Parotid gland (tissue), 1 donor: ENCODE measurements around the gene GALNT18.

DNA sequence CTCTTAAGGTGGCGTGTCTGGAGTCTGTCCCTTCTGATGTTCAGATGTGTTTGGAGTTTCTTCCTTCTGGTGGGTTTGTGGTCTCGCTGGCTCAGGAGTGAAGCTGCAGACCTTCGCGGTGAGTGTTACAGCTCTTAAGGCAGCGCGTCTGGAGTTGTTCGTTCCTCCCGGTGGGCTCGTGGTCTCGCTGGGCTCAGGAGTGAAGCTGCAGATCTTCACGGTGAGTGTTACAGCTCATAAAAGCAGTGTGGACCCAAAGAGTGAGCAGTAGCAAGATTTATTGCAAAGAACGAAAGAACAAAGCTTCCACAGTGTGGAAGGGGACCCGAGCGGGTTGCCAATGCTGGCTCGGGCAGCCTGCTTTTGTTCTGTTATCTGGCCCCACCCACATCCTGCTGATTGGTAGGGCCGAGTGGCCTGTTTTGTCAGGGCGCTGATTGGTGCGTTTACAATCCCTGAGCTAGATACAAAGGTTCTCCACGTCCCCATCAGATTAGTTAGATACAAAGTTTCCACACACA is 161.6 kb downstream of the SBF2 start:
- PRO-cap = no peak

GRCh38 chr11:10134747-10135340 is 159.2 kb downstream of the SBF2 start:
- PRO-cap = no peak

DNA sequence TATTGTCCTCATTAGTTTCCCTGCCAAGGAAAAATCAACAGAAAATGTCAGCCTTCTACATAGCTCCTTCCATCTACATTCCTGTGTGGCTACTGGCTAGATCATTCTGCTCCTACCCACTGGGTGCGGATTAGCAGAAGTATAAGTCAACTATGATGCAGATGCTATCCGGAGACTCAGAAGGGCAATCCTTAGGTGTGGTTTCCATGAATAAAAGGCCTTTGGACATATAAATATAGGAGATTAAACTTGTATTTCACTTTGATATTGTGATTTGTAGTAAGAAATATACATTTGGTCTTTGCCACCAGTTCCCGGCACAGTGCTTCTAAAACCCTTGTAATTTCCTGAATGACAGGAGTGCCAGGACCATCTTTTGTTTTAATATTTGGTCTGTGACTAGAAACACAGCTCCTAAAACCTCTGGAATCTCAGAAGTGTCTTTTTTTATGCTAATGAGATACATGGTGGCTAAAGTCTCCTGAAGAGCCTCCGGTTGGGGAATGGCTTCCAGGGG is 154.2 kb downstream of the SBF2 start:
- PRO-cap = no peak

DNA sequence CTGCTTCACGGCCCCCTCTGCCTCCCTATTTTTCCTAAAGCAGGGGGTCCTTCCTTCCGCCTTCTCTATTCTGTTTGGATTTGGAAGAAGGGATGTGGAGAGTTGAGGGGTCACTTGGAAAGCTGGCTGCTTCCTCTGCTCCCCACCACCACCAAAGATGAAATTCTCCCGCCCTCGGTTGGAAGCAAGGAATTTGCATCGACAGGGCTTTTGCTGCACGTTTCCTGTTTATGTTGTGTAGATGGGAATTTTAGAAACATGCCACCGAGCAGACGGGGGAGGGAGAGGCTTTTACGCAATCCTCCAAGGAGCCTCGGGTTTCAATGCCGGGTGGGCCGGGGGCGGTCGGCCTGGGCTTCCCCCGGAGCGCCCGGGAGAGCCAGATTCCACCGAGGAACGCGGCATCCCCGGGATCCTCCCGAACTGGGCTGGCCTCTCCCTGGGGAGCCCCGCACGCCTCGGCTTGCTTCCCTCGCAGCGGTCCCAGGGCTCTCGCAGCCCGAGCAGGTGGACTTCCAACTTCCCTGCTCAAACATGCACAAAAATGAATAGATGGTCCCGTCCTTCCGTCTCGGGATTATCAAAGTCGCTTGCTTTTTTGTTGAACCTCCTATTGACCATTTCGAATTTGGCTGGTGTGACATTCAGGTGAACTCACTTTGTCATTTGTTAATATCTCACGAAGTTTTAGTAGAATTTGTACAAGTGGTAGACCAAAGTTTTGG is 564 bp upstream of the SBF2 start:
- PRO-cap = bidirectional peak, plus-strand start at position 323 of the sequence, minus-strand start at position 226 of the sequence

- PRO-cap = no peak
These were observed 1.4 kb upstream of the SBF2 start for GRCh38 chr11:10295146-10296005.

GRCh38 chr11:10302312-10303104 is 2.4 kb upstream of the ADM start:
- PRO-cap = bidirectional peak, plus-strand start at chr11:10303029, minus-strand start at chr11:10302800

DNA sequence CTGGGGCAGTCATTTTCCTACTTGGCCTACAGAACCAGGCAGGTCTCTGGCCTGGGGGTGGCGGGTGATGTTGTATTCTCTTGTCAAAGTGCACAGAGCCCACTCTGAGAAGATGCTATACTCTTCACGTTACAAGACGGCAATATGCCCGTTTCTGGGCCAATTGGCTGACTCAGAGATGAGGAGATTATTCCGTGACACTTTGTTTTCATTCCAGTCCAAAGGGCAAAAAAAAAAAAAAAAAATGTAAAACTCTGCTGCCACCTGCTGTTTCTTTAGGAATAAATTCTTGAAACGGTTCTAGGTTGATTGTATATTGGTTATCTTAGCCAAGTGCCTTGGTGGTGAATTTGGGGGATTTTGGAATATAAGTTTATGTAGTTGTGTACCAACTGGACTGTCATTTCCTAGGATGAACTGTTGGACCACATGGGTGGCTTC is 18.1 kb downstream of the ADM start:
- PRO-cap = unidirectional peak, minus-strand start at position 138 of the sequence

- PRO-cap = unidirectional peak, minus-strand start at chr11:10445093
These were observed 10.1 kb upstream of the AMPD3 start for GRCh38 chr11:10444917-10445335.

DNA sequence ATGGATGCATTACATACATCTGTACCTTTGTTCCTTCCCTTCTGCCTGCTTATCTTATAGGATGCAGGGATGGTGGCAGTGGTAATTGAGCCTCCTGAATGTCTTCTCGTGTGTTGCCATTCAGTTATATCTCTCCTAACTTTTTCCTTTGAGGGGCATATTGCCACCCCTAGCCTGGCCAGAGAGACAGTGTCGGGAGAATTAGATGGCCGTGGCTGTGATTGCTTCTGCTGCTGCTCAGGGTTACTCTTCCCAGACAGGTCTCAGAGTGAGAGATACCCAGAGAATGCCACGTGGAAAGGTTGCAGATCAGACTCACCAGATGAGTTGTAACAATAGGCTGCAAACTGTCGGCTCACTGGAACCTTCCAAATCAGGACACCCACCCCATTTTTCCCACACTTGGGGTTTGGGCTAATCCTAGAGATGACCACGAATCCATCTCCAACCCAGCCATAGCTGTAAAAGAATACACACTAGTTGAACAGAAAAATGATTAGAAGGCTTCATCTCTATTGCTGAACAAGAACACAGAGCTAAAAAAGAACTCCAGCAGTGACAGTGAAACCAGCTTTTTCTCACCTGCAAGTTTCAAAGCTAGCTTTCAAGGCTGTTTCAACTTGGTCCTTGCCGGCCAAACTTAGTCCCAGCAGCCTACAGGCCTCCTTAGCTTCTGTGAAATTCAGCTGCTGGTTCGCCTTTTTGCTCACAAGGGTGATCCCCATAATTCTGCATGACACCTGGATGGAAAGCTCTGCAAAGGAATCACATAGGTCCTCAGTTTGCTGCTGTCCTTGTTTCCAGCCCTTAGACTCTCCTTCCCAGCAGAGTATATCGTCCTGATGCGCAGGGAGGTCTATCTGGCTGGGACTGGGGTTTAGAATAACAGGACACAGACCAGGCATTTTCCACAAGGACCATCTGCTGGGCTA is 4.6 kb downstream of the LYVE1 start:
- PRO-cap = no peak

DNA sequence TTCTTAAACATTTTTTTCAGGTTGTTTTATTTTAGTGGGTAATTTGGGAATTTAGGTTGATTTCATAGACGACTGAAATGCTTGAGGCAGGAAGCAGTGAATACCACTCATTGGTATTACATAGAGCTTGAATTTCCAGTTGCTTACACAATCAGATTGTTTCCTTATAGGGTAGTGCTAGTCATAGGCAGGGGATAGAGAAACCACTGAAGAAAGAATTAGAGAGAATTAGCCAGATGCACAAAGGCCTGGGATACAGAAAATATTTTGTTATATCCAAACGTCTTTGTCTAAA is 23.9 kb upstream of the LYVE1 start:
- PRO-cap = no peak

DNA sequence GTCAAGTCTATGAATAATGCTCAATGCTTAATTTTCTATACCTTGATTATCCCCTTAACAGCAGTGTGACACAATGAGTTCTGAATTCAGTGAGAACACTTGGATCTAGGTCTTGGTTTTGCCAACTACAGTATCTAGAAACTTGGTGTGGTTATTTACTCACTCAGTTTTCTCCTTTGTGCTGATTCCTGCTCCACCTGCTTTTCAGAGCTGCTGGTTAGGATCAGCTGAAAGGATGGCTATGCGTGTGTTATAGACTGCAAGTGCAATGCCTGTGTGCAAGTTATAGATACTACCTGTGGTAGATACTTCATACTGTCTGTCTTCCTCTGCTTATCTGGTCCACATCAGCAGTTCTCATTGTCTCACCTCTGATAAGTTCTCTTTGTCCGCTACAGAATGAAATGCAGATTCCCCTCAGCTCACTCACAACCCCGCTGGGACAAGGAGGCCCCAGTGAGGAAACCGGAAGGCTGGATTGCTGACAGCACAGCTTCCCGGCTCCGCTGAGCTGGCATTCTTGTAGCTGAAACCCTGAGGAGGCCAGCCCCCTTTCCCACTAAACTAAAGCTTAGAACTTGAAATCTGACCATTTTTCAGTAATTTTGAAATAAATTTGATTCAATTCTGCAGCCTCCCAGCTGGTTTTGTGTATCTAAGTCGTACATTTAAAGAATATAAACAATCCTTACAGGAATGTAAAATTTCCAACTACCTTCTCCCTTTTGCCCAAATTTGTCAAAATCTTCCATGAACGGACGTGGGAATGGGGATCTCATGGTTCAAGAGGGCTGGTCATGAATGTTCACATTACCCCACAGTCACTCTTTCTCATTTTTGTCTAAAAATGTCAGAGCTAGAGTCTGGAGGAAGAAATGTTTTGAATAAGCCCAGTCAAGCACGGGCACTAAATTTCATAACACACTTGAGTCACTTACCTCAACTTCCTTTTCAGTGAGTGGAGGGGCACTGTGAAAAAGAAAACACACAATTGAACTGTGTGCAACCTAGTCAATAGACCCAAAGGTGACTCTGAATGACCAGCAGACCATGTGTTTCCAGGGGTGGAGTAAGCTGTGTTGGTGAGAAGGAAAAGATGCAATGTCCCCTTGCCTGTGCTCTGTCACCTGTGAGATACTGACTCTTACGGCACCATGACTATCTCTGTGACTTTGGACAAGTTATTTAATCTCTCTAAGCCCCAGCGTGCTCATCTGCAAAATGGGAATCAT is 37.8 kb upstream of the LYVE1 start:
- PRO-cap = no peak

DNA sequence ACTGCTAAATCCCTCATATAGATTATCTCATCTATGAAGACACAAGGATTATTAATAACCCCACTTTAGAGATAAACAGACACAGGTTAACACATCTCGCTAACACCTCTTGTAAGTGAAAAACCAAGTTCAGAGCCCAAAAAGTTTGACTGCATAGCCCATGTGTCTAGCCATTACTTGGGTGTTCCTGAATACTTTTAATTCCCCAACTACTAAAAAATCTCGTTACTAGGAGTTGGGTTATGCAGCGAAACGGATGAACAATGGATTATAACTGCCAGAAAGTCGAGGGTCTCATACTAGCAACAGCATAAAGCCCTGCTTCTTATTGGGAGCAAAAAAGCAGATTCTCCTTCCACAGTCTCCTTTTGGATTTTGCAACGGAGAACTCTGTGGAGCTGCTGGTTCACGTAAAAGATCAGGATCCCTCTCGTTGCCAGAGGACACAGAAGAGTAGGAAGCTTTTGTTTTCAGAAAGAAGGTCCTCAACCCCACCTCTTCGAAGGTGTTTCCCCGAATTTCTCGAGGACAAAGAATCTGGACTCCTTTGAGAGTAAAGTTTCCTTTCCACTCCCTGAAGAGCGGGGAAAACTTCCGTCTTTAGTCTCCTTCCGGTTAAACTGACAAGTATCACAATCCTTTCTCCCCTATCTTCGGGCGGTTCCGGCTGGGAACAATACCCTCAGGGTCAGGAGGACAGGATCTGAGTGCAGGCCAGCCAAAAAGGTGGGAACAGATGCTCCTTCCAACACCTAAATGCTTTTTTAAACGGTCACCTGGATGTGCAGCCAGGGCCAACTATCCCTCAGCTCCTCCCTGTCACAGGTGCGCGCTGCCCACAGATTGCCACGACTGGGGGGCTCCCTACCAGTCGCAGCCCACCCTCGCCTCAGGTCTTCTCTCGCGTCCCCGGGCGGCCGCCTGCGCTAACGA is 859 bp downstream of the ZBED5 start:
- PRO-cap = no peak

- PRO-cap = no peak
These were observed 196.6 kb downstream of the CSNK2A3 start for GRCh38 chr11:11156432-11156830.

DNA sequence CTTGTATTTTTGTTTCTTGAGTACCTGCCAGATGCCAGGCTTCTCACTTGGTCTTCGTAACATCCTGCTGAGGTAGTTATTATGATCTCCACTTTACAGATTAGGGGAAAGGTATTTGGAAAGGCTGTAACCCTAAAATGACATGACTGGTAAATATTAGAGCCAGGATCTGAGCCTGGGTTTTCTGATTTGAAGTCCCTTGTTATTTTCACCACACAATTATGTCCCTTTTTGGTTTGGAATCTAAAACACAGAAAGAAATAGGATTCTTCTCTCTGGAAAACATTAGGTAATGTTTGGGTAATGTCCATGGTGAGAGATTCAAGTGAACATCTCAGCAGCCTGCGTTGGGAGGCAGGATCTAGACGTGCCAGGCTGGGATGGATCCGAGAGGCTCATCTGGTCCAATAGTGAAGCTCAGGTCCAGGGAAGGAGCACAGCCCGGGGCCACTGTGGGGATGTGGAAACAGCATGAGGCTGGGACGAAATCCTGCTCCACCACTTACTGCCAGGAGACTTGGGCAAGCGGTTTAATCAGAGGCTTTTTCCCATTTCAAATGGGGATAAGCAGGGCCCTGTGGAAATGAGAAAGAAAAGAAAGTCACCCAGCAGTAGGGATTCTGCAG is 109.9 kb downstream of the CSNK2A3 start:
- PRO-cap = no peak

- PRO-cap = no peak
These were observed 96.4 kb upstream of the CSNK2A3 start for GRCh38 chr11:11449313-11449916.

DNA sequence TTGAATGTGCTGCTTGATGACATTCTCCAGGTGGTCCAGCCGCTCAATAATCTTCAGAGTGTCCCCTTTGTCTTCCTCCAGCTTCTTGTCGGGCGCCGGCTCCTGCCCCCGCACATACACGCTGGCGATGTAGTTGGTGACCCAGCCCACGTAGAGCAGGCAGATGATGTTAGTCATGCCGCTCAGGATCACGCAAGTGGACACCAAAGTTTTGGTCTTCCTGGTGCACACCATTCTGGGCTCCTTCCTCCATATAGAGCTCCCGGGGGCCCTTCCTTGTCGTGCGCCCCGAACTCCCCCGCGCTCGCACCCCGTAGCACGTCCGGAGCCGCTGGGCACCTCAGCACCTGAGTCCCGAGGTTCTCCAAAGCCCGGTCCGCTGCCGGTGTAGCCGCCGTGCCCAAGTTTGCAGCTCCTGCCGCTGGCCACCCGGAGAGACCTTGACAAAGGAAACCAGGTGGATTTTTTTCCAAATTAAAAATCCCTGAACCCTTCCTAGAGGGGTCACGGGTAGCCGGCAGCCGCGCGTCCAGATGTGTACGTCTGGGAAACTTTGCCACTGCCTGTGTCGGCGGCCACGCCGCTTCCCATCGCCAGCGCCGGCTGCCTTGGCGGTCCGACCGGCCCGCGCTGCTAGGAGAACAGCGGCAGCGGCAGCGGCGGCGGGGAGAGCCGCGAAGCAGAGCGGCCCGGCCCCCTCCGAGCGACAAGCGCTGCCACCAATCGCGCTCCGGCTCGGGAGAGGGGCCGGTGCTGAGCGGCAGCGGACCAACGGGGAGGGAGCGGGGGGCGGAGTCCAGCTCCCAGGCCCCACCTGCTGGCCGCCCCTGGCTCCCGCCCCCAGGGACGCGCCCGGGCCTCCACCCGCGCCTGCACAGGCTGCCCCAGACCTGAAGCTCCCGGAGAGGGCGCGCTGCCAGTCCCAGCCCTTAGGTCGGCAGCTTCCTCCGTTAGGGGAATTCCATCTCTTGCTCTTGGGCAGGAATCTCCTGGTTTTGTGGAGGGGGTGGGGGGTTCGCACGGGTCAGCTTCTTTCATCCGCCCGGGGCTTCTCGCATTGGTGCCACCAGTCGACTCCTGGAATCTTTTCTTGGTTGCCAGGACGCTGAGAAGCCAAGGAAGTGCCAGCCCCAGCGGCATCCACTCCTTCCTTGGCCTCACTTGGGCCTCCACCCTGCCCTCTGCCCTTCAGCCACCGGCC is at the start of gene GALNT18:
Gene GALNT18, minus strand, starts transcription at position 646 of the 1,201 bp plus-strand sequence.
- PRO-cap = bidirectional peak, plus-strand start at position 887 of the sequence, minus-strand start at position 643 of the sequence

- PRO-cap = no peak
These were observed 1.5 kb downstream of the USP47 start for GRCh38 chr11:11843168-11843748.

GRCh38 chr11:11864910-11865585 is 23.3 kb downstream of the USP47 start:
- PRO-cap = no peak

DNA sequence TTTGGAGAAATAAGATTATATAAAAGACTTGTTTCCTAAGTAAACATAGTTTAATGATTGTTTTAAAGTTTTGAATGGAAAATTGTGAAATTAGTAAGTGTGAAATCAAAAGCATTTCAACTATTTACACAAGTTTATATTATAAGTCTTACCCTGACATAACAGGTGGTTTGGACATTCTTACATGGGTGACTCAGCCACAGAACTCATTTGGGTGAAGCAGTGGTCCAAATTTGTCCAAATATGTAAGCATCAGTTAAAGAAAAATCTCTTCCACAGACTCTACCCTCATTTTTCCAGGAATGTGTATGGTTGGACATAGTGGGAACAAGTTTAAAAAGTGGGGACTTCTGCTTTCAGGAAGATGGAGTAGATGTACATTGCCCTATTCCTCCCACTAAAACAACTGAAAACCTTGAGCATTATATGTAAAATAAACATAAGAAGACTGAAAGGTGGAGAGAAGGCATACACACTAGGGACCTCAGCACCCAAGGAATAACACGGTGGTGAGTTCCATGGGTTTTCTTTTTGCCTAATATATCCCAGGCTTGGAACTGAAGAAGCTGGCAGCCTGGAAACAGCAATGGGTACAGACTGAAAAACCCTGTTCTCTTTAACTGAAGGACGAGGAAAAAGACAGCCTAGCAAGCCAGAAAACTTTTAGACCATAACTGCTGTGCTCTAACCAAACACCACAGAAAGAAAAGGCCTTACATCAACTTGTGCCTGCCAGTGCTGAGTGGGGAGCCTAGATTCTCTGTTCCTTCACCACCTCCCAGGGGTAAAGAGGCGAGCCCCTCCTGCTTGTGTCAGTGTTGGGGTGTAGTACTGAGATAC is 68.2 kb downstream of the USP47 start:
- PRO-cap = no peak

- PRO-cap = no peak
These were observed 60.7 kb downstream of the DKK3 start for GRCh38 chr11:11947693-11948210.